Vagina (tissue), 1 donor: Measurements from ENCODE around the genes QPRT, ZG16, SEZ6L2, TBX6 and BOLA2B.

DNA sequence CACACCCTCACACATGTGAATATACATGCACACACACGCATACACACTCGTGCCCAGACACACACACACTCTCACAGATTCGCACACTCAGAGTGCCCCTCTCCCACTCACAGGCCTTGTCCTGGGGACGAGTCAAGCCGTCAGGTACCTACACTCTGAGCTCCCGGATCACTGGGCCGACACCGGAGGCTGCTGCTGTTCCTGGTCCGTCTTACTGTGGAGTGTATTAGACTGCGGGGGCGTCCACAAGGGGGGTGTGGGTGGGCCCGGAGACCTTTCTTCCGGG, 186.6 kb downstream of the NPIPB11 start:
- PRO-cap, result no peak
- RAMPAGE, long total RNA, result no peak

GRCh38 chr16:29265220-29265555, 141.3 kb downstream of the NPIPB11 start:
- PRO-cap, result no peak
- RAMPAGE, long total RNA, result no peak

GRCh38 chr16:29382066-29382429, 24.5 kb downstream of the NPIPB11 start:
- PRO-cap, result no peak
- RAMPAGE, long total RNA, result no peak

DNA sequence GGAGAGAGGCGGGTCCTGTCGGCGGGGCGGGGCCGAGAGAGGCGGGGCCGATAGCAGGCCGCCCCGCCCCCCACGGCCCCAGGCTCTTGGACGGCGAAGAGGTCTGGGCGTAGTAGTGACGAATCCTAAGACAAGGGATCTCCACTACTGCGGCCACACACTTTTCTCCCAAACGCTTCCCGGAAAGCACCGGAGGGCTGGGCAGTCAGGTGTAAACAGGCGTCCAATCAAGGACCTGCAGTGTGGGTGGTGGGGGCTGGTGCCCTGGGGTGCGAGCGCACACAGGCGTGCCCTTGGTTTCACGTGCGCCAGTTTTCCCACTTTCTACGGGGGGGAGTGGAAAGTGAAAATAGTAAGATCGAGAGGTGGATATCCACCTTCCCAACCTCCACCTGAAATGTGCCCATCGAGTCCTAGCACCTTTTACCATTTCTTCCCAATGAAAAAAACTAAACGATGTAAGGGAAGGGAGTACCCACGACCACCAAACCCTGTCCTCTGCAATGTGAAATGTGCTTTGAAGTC, 67.6 kb upstream of the SPN start:
- PRO-cap, result bidirectional peak, plus-strand start at position 128 of the sequence, minus-strand start outside the sequence
- RAMPAGE, long total RNA, result no peak

DNA sequence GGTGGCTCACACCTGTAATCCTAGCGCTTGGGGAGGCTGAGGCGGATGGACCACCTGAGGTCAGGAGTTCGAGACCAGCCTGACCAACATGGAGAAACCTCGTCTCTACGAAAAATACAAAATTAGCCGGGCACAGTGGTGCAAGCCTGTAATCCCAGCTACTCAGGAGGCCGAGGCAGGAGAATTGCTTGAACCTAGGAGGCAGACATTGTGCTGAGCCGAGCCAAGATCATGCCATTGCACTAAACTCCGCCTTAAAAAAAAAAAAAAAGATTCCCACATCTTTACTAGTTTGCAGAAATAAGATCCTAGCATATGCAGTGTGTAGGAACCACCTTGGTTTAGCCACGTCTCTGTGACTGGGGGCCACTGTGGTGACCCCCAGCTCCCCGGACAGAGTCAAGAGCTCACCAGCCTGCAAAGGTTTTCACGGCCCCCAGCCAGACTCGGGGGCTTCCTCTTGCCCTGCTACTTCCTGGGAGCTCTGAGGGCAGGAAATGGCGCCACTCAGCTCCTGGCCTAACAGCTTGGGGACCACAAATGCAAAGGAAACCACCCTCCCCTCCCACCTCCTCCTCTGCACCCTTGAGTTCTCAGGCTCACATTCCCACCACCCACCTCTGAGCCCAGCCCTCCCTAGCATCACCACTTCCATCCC, 556 bp upstream of the SPN start:
- PRO-cap, result no peak
- RAMPAGE, long total RNA, result no peak

DNA sequence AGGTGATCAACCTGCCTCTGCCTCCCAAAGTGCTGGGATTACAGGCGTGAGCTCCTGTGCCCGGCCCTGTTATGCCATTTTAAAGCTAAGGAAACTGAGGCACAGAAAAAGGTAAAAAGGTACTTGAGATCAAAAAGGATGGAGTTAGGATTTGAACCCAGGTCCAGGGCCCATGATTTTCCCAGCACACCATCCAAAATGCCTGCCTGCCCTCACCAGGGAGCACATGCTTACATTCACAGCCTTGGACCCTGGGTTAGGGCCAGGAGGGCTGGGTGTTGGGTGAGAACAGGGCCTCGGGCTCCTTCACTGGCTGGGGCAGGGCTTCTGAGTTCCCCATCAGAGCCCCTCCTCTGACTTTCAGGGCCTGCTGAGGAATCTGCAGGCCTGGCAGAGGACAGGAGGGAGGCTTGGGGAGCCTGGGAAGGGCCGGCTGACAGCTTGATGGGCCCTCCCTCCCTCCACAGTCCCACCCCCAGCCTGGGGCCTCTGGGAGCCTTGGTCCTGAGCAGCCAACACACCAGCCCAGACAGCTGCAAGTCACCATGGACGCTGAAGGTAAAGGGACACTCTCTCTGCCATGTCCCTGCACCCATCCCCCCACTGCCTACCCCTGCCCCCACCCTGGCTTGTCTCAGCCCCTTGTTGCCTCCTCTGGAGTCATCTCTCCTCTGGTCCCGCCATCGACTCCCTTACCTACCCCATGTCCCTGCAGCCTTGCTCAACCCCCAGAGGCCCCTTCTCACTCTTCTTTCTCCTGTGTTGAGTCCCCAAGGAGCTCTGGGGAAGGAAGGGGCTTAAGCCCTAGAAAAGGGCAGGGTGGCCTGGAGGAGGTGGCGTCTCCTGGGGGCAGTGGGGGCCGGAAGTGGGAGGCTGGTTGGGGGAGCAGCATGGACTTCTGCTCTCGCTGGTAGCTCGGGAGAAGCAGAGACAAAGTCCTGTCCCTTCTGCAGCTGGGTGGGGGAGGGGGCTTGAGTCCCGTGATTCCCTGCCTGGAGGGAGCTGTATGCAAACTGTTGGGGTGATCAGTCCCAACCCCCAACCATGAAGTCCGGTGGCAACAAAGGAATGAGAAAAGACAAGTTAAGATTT, at the start of gene QPRT:
Gene QPRT (plus strand): TSS at position 528 of the 1,092 bp plus-strand sequence.
- PRO-cap, result unidirectional peak, plus-strand start at position 466 of the sequence; unidirectional peak, minus-strand start at position 917 of the sequence
- RAMPAGE, long total RNA, result no peak

DNA sequence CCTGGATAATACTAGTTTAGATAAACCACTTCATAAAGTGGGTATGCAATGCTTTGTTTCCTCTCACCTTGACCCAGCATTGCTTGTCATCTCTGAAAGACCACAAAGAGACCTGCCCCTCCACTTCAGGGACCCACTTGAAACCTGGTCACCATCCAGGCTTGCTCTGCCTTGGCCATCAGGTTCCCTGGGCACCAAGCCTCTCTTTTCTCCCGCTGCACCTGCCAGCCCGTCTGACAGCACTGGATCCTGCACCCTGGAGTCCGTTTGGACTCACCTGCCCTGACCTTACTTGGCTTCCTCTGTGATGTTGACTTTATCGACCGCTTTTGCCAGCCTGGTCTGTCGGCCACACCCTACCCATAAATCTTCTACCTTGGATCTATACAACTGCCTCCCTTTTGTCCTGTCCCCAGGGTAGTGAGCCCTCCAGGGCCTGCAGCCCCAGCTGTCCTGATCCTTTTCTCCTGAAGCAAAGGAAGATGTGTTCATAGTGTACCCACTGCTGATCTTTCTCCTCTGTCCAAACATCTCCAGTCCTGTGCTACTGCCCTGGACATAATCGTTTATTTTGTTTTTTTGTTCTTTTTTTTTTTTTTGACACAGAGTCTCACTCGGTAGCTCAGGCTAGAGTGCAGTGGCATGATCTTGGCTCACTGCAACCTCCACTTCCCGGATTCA, 12.6 kb upstream of the ZG16 start:
- PRO-cap, result no peak
- RAMPAGE, long total RNA, result no peak

DNA sequence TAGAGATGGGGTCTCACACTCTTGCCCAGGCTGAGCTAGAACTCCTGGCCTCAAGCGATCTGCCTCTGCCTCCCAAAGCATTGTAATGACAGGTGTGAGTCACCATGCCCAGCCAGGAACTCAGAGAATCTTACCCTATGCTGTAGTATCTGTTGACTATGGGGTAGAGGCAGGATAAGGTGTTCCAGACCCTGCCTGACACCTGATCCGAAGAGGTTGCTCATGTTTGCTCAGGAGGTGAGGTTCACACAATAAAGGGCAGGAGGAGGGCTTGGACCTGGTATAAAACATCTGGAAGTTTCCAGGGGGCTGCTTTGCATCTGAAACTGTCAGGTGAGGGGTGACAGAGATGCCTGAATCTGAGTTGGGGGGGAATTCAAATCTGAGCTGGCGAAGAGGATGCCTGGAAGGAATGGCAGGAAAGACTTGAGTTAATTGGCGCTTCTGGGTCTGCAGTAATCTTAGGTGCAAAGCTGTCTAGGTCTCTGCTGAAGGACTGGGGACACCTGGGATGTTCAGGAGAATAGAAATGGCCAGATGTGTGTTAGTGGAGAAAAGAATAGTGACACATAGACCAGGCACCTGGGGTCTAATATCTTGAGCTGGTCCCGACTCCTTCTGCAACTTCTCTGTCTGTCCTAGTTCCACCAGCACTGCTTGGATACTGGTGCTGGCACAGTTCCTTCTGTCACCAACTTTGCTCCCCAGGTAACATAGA, at the start of gene ZG16:
Gene ZG16 (plus strand): TSS at position 283 of the 718 bp plus-strand sequence.
- PRO-cap, result no peak
- RAMPAGE, long total RNA, result no peak

- PRO-cap, result unidirectional peak, plus-strand start at chr16:29804699; unidirectional peak, plus-strand start at chr16:29804834
- RAMPAGE, long total RNA, result no peak
Measured at GRCh38 chr16:29804348-29805077, 1.8 kb upstream of the MAZ start.

GRCh38 chr16:29824152-29824473, 3.9 kb downstream of the MVP start:
- PRO-cap, result no peak
- RAMPAGE, long total RNA, result no peak

DNA sequence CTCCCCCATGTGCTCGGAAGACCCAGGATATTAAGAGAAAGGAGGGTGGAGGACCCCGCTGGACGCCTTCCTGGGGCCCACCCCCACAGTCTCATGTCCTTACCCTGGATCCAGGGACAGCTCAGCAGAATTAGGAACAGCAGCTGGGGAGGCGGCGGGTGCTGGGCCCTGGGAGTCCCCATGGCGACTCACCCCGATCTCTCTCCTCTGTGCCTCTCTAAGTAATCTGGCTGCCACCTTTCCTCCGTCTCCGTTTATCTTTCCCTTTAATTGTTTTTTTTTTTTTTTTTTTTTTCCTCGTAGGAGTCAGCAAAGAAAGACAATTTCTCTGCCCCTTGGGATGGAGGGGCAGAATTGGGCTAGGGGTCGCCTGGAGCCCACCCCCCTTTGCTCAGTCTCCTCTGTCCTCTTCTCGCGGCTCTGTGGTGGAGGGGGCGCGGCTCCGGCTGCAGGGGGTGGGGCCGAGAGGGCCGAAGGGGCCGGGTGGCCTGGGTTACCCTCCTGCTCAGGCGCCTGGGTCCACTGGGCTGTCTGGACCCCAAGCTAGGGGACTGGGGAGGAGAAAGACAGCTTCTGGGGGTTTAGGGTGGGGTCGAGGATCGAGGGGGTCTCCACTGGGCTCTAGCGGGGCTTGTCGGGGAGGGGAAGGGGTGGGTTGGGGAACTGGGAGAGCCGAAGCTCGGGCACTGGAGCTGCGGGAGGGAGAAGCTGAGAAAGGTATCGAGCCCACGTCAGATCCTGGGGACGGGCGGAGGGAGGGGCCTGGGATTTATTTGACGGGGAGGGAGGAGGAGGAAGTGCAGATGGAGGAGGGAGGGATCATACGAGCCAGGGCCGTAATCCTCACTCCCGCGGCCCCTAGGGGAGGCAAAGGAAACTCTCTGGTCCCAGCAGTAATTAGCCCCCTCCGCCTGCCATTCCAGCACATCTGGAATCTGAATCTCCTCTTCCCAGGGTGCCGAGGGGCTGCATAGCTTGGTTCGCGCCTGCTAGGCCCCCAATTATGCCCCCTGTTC, at the start of gene SEZ6L2:
Gene SEZ6L2 (minus strand): TSS at position 713 of the 1,016 bp plus-strand sequence.
- PRO-cap, result bidirectional peak, plus-strand start at position 802 of the sequence, minus-strand start at position 688 of the sequence
- RAMPAGE, long total RNA, result start-site peak on the minus strand centred at position 432 of the sequence, 37 bp wide, 23 reads

- PRO-cap, result no peak
- RAMPAGE, long total RNA, result start-site peak on the minus strand at chr16:29922600-29922700, 20 reads
Measured at GRCh38 chr16:29922426-29922906, 3.6 kb downstream of the KCTD13 start.

DNA sequence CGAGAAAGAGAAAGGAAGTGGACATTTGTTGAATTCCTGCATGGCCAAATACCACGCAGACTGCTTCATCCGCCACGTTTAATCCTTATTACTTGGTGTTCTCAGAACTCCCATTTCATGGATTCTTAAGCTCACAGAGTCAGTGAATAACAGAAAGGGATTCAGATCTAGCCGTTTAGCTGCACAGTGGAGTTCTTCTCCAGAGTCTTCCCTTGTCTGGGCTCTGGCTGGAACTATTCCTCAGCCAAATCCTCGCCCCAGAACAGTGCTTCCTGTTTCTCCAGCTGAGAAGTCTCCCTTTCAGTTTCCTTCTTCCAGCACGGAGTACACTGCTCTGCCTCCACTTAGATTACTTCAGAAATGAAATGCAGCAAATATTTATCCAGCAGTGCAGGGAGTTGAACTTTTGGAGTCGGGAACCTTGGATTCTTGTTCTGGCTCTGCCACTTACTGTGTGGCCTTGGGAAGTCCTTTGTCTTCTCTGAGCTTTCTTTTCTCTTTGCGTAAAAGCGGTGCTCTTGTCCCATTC, 745 bp downstream of the TMEM219 start:
- PRO-cap, result bidirectional peak, plus-strand start at position 303 of the sequence, minus-strand start at position 218 of the sequence
- RAMPAGE, long total RNA, result no peak

DNA sequence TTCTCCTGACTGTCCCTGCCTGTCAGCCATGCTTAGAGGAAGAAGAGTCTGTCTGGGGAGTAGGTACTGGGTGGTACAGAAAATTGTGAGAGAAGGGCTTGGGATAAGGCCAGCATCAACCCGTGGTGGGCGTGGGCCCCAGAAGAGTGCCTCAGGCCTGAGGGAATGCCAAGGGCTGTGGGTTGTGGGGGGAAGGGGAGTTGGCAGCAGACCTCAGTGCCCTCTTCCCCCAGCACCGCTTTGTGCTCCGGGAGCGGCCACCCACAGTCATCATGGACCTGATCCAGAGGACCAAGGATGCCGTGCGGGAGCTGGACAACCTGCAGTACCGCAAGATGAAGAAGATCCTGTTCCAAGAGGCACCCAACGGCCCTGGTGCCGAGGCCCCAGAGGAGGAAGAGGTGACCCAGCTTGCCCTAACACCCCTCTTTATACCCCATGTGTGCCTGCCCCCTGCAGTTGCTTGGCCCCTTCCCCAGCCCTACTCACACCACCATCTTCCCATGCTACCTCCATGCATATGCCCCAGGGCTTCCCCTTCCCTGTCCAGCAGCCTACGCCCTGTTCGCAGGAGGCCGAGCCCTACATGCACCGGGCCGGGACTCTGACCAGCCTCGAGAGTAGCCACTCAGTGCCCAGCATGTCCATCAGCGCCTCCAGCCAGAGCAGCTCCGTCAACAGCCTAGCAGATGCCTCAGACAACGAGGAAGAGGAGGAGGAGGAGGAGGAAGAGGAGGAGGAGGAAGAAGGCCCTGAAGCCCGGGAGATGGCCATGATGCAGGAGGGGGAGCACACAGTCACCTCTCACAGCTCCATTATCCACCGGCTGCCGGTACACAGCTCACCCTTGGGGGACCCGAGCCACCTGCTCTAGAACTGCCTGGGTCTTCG, 9.1 kb downstream of the TAOK2 start:
- PRO-cap, result no peak
- RAMPAGE, long total RNA, result no peak

- PRO-cap, result no peak
- RAMPAGE, long total RNA, result no peak
Measured at GRCh38 chr16:30006418-30006894, 4.4 kb downstream of the DOC2A start.

GRCh38 chr16:30055042-30055649, 2.2 kb downstream of the ENSG00000285043 start:
- PRO-cap, result no peak
- RAMPAGE, long total RNA, result no peak

DNA sequence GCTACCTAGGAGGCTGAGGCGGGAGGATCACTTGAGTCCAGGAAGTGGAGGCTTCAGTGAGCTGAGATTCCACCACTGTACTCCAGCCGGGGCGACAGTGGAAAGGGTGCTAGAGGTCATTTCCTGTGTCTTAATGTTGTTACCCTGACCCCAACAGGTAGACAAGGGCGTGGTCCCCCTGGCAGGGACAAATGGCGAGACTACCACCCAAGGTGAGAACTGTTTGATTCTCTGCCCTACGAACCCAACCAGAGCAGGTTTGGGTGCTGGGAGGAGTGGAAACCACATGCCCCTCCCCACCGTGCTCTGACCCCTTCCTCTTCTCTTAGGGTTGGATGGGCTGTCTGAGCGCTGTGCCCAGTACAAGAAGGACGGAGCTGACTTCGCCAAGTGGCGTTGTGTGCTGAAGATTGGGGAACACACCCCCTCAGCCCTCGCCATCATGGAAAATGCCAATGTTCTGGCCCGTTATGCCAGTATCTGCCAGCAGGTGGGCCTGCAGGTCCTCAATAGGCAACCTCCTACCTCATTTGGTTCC, 3.0 kb downstream of the ALDOA start:
- PRO-cap, result no peak
- RAMPAGE, long total RNA, result no peak

- PRO-cap, result bidirectional peak, plus-strand start at chr16:30092108, minus-strand start at chr16:30091907
- RAMPAGE, long total RNA, result start-site peak on the minus strand at chr16:30091482-30091649, 25 reads
Measured at GRCh38 chr16:30091355-30092158, at the start of gene TBX6. Gene TBX6 (minus strand): TSS chr16:30091924.

GRCh38 chr16:30139744-30140063, 16.7 kb upstream of the MAPK3 start:
- PRO-cap, result no peak
- RAMPAGE, long total RNA, result no peak

DNA sequence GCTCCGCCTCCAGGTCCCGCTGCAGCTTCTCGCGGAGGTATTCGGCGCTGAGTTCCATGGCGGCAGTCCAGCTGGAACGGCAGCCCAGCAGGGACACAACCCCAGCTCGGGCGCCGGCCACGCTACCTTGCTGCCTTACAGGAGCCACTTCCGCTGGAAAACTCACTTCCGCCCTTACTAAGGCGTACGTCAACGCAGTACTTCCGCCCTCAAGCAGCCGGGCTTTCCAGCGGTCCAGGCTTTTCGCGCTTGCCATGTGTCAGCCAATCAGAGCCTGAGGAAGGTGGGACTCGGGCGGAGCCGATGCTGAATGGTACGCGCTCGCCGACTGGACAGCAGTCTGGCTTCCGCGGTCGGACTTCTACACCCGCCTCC, at the start of gene BOLA2B:
Gene BOLA2B (minus strand): TSS at position 129 of the 375 bp plus-strand sequence.
- PRO-cap, result no peak
- RAMPAGE, long total RNA, result start-site peak on the minus strand centred at position 130 of the sequence, 70 bp wide, 11 reads